Frontal cortex (tissue), 2 donors: ENCODE results near the gene METRNL.

- RAMPAGE, long total RNA = no peak
Measured at GRCh38 chr17:83010660-83011035, 40.9 kb downstream of the B3GNTL1 start.

- RAMPAGE, long total RNA = no peak
Measured at GRCh38 chr17:83048077-83049047, 3.2 kb downstream of the B3GNTL1 start.

DNA sequence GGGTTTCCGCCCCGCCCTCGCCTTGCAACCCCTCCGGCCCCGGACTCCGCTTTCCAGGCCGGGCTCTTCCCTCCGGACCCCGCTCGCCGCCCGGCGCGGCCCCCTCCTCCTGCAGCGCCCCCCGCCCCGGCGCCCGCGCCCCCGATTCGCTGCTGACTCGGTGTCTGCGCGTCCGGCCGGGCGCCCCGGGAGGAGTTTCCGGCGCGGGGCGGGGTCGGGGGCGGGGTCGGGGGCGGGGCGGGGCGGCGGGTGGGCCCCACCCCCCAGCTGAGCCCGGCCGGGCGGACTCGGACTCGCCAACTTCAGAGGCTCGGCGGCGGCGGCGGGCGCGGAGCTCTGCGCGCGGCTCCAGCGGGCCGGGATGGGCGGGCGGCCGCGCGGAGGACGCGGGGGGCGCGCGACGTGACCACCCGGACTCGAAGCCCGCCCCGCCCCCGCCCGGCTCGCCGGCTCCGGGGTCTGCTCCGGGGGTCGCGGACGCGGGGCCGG is at the start of gene METRNL:
Gene METRNL, plus strand, starts transcription at position 305 of the 489 bp plus-strand sequence.
- RAMPAGE, long total RNA = no peak

DNA sequence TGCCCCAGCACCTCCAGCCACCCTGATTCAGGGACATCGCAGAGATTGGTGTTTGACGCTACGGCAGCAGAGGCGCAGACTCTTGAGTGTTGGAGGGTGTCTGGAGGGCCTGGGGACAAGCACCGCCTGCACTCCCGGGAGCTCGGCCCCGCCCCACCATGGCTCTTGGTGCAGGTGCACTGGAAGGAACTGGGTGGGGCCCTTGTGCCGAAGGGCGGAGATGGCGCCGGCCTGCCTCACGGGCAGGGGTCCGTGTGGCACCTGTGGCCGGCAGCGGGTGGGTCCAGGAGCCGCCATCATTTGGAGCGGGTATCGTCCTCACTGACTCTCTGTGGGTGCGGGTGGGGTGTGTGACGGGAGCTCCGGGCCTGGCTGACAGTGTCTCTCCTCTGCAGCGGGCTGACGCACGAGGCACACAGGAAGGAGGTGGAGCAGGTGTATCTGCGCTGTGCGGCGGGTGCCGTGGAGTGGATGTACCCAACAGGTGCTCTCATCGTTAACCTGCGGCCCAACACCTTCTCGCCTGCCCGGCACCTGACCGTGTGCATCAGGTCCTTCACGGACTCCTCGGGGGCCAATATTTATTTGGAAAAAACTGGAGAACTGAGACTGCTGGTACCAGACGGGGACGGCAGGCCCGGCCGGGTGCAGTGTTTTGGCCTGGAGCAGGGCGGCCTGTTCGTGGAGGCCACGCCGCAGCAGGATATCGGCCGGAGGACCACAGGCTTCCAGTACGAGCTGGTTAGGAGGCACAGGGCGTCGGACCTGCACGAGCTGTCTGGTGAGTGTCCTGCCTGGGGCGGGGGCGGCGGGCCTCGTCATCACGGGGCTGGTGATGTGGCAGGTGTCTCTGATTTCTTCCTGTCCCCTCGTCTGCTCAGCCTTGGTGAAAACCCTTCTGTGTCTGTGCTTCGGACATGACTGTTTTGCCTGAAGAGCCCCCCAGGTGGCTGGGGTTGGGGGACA is 5.4 kb downstream of the METRNL start:
- RAMPAGE, long total RNA = no peak

DNA sequence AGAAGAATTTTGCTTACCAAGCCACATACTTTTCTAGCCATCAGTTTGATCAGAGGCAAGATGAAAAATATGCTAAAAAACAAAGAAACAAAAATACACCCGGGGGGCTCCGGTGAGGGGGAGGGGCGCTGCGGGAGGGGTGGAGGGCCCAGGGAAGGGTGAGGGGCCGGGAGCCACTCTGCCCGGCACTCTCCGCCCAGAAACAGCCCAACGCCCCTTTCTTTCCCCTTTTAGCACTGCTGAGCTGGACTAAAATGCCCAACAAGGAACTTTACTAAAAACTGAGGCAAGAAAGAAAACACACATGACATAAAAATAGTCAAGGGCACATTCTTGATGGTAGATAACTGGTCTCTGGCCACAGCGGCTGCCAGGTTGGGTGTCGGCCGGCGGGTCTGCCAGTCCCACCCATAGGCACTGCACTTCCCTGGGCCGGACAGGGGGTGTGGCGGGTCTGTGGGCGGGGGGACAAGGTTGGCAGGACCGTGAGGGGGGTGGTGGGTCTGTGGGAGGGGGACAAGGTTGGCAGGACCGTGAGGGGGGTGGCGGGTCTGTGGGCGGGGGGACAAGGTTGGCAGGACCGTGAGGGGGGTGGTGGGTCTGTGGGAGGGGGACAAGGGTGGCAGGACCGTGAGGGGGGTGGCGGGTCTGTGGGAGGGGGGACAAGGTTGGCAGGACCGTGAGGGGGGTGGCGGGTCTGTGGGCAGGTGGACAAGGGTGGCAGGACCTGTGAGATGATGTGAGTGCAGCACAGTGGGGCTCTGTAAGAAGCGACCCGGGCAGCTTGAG is 20.9 kb downstream of the METRNL start:
- RAMPAGE, long total RNA = no peak

DNA sequence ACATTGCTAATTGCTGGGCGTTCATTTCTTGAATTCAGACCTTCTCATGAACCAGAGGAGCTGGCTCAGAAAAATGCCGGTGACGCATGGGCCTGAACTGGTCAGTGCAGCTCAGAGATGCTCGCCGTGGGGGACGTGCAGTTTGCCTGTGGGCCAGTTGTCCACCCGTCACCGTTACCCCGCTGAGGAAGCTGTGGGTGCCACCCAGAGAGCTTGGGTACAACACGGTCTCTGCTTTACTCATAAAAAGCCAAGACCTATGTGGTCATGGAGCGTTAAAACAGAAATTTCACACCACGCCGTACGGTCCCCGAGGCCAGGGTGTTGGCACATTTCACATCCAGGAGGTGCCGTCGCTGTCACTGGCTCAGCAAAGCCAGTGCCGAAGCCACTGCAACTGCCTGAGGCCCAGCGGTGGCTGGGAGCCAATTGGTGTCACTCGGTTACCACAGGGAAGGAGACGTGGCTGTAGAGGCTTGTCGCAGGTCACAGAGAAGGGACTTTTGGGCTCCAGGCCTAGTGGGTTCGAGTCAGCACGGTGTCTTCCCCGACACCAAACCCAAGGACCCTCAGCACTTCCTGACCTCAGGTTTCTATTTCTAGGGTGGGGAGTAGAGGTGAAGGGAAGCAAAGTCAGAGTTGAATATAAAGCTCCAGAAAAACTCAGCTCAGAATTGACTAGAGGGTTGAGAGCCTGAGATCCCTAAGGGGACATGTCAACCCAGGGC is 121.0 kb downstream of the METRNL start:
- RAMPAGE, long total RNA = no peak

GRCh38 chr17:83202818-83203726 is 123.7 kb downstream of the METRNL start:
- RAMPAGE, long total RNA = no peak